Endothelial cell (in vitro differentiated cells): ENCODE measurements around a stretch of chr11.

DNA sequence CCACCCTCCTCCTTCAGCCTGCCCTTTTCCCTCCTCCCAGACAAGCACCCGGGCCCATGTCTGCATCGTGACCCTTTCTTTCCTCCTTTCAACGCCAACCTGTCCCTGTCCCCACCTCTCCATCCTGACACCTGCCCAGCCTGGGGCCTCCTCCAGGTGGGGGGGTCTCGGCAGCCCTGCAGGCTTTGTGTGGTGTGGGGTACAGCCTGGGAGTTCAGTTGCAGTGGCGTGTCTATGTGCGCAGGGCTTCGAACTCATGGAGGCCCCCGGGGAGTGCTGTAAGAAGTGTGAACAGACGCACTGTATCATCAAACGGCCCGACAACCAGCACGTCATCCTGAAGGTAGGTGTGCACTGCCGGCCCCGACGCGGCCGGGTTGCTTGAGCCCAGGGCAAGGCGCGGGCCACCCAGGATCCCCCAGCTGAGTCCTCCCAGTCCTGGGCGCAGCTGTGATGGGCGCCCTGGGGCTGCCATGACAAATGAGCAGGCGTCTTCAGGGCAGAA, 49.4 kb upstream of the MUC5AC start:
- PRO-cap = no peak

DNA sequence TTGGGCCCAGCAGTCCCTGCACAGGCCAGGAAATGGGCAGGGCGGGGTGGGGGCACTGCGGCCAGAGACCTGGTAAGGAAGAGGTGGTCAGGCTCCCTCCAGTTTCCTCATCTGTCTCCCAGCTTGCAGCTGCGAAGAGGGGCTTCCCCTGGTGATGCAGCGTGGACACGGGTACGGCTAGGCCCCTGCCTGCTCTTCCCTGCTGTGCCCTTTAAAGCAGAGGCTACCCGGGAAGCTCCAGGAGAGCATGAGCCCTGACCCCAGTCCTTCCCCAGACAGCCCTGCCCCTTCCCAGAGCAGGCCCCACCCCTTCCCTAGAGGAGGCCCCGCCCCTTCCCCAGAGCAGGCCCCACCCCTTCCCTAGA, 44.9 kb upstream of the MUC5AC start:
- PRO-cap = no peak

DNA sequence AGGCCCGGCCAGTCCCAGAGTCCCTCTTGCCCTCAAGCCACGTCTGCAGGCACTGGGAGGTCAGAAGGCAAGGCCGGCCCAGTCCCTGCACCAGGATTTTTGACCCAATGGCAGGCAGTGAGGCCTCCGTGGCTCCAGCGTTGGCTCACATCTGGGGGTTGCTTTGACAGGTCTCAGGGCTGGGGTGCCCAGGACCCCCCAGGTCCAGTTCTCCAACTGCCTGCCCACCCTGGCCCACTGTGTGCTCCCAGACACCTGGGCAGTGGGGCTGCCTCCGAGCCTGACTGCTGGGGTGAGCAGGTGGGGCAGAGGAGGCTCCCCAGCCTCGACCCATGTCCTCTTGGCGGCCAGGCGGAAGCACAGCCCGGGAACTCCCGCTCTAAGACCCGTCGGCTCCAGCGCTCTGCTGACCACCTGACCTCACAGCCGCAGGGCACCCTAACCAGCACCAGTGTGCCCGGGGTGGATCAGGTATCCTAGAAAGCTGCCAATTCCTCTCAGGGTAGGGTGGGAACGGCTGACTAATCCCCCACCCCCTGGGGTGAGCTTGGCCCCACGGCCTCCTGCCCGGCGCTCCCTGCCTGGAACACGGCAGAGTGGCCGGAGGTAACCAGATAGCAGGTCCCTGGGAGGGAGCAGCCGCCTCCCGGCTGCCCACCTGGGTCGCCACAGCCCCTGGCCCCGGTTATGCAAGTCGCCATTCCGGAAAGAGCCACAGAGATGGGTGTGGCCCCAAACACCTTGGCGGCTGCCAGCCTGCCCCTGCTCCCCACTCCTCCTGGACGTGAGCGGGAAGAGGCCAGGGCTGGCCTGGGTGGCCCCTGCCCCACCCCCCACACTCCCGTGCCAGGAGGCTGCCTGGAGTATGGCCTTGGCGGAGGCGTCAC, 19.2 kb upstream of the MUC5B start:
- PRO-cap = no peak

GRCh38 chr11:1351329-1351952, 38.3 kb upstream of the BRSK2 start:
- PRO-cap = unidirectional peak, plus-strand start at chr11:1351715

GRCh38 chr11:1358066-1358765, 31.5 kb upstream of the BRSK2 start:
- PRO-cap = no peak

DNA sequence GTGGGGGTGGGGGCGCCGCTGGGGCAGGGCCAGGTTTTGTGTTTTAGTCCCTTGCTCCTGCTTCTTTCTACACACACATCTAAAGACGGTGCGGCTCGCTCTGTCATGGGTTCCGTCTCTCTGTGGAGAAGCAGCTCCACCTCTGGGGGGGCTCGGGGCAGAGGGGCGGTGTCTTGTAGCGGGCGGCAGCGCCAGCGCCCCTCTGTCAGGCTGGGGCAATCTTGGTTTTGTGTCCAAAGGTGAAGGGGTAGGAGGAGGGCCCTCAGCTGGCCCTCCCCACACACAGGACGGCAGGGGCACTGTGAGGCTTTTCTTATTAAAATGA, 24.8 kb downstream of the MOB2 start:
- PRO-cap = no peak

DNA sequence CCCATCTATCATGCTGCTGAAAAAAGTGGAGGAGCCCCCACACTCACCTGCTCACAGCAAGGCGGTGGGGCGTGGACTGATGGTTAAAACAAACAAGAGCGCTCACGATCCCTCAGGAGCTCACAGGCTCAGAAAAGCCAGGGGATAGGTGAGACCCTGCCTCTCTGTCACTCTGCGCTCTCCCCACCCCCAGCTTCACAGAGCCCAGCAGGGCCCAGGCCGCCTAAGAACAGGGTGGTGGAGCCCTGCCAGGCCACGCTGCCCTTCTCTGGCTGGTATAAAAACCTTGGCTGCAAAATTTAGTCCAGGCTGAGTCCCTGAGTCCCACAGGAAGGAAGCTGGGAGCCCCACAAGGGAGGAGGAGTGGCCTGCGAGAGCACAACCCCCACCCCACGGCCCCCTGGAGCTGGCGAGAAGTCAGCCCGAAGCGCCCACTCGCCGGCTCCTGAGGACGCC, 21.1 kb upstream of the MOB2 start:
- PRO-cap = no peak

DNA sequence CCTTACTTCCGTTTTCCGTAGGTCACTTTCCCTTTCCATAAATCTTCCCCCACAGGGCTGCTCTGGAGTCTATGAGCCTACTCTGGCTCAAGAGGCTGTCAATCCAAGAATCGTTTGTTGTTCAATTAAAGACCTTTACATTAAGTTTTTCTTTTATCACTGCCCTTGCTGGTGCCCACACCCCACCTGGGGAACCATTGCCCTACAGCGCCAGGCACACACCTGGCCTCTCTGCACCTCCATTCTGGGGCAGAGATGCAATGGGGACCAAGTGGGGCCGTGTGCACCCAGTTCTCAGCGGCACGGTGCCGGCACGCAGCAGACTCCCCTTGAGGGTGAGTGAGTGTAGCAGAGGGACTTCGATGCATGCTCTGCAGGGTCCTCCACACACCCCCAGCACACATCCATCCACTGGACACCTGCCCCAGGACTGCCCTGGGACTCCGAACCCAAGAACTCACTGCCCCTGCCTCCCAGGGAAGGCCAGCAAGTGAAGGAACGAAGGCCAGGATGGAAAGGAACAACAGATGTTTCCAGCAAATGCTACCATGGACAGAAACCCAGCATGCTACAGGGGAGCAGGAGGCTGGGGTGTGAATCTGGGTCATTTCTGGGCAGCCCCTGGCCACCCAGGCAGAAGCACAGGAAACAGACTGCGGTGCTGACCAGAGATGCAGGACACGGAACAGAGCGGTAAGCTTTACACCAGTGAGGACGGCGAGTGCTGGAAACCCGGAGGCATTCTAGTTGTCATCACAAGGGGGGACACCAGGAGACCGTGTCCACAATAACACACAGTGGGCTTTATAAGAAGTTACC, 32.5 kb upstream of the MOB2 start:
- PRO-cap = no peak

GRCh38 chr11:1531472-1532426, 40.3 kb downstream of the DUSP8 start:
- PRO-cap = no peak

DNA sequence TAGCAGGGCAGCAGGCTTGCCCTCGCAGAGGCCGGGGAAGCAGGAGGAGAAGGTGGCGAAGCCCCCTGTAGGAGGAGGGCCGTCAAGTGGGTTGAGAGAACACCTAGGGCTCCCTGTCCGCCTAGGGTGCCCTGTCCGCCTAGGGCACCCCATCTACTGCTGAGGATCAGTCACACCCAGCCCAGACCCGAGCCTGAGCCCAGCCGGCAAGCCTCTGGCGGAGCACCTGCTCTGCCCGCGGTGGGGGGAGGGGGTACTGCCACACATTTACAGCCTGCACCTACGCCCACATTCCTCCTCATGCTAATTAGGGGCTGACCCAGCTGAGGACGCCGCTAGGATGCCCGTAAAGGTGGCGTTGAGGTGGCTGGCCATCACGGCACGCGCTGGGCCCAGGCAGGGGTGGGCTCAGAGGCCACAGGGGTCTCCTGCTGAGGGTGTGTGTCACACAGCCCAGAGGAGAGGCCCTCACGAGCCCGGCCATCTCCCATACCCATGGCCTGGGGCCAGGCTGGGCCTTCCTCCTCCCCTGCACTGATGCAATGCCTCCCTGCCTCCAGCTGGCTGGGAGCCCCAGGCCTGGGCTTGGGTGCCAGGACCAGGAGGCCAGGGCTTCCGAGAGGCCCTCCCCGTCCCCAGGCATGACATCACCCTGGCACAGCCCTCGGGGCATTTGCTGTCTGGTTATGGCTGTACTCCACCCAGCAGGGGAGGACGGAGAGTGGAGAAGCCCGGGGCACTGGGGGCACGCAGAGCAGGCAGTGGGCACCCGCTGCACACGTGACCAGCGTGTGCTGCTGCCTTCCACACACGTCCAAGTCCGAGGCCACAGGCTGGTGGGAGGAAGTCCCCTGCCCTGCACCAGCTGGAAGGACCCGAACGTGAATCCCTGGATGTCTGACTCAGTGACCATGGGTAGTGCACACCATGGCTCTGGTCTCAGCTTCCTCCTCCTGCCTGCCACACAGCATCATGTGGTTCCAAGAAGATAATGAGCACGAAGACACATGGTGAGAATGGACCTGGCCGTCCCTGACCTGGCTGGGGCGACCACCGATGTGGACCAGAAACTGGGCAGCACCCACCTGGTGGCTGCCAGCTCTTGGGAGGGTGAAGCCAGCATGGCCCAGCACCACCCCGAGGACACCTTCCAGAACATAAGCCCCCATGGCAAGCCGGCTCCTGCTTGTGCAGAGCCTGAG, 12.7 kb downstream of the DUSP8 start:
- PRO-cap = no peak

GRCh38 chr11:1596318-1597005, 1.6 kb downstream of the KRTAP5-2 start:
- PRO-cap = no peak

- PRO-cap = no peak
Measured at GRCh38 chr11:1743553-1744492, 6.6 kb downstream of the IFITM10 start.

DNA sequence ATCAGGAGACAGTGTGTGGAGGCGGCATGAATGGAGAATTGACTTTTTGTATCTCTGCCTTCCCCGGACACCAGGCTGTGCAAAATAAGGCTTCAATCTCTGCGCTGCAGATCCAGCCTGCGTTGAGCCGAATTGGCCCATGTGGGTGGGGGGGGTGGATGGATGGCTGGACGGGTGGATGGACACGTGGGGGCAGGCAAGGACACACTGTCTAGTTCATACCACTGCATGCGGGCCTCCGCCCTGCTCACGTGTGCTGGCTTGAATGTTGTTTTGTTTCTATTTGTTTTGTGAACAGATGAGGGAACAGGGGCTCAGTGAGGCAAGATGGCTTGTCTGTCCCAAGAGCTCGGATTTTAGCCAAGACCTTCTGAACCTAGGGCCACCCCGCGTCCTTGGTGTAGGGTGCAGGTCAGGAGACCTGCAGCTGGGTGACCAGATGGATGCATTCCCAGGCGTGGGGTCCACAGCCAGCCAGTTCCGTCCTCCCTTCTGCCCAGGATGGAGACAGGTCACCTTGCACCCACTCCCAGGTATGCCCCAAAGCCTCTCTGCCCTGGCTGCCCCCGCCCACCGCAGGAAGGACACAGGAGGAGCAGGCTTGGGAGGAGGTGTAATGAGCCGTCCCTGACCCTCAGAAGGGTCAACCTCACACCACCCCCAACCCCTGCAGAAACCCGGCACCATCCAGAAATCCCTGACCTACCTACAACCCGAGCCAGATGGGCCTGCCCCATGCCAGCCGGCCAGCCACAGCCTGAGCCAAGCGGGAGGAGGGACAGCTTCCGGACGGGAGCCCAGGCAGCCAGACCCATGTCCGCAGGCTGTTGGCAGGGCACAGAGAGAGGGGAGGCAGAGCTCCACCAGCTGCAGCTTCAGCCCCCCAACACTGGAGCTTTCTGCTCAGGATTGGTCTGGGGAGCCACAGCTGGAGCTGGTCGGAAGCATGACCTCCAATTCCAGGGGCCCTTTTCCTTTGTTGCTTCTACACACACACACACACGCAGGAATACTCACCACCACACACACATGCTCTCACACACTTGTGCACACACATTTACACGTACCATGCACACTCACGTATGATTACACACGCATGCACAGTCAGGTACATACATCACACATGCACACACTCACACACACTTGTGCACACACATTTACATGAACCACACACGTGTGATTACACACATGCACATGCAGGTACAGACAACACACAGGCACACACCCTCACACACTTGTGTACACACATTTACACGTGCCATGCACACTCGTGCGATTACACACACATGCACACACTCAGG, 5.5 kb downstream of the IFITM10 start:
- PRO-cap = no peak

DNA sequence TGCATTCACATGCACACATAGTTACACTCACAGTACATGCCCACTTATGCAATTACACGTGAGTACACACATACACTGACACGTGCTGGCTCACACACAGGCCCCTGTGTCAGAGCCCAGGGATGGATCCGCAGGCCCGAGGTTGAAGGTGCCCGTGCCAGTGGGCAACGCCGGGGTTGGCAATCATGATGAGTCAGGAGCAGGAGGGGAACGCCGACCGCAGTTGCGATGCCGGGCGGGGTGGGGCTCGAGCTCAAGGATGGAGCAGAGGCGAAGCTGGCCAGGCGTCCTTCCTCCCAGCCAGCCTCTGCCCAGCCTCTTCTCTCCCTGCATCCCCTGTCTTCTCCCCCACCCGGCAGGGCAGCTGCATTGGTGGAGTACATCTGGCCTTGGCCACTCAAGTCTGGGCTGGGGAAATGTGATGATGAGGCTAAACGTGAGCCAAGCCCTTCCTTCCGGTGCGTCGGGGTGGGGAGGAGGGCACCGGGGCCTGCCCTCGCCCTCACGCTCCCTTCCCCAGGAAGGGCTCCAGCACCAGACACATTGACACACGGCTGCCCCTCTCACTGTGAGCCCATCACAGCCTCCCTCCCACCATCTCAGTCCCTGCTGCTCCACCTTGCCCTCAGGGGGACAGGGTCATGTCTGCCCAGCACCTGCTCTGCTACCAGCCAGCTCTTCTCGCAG, 3.9 kb downstream of the IFITM10 start:
- PRO-cap = no peak

- PRO-cap = no peak
Measured at GRCh38 chr11:1832311-1832918, 2.4 kb upstream of the SYT8 start.

GRCh38 chr11:1842444-1843093, 3.8 kb downstream of the TNNI2 start:
- PRO-cap = no peak

GRCh38 chr11:1872591-1872913, 19.1 kb downstream of the PRR33 start:
- PRO-cap = no peak

DNA sequence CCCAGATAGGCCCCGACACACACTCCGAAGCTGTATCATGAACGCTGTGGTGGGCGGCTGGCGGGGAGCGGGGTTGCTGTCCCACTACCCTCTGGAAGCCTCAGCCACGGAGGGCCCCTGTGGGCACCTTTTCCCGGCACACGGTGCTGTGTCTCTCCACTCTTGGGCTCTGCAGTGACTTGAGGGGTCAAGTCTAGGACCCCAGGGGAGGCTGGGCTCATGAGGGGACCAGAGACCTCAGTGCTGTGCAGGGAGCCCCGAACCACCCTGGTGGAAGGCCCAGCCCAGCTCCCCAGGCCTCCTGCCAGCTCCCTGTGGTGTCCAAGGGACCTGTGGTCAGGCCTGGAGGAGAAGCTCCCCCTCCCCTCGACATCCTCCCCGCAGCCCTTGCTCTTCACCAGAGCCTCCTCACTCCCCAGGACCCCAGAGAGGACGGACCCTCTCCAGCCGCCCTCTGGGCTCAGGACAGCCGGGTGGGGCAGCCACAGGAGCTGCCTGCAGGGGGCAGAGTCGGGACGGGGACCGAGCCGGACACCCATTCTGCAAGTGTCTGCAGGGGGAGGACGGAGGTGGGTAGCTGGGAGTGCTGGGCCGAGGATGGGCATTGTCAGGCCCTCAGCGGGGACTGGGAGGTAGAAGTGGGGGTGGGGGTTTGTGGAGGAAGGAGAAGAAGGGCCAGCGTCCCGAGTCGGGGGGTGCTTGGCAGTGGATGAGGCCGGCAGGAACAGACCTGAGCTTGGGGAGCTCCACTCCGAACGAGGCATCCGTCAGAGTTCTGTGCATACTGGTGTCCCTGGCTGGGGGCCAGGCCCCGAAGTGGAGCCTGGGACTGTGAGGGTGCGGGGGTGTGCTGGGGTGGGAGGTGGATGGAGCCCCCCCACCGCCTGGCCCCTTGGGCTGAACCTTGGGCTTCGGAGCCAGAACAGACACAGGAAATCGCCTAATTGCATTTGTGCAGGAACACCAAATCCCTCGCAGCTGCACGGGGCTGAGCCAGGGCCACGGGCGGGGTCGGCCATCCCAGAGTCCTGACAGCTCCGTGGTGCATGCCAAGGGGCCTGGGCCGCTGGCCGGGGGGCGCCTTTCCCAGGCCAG, 15.3 kb downstream of the PRR33 start:
- PRO-cap = unidirectional peak, plus-strand start at position 538 of the sequence; bidirectional peak, plus-strand start outside the sequence, minus-strand start at position 934 of the sequence

- PRO-cap = no peak
Measured at GRCh38 chr11:1925567-1925816, 6.0 kb downstream of the TNNT3 start.

- PRO-cap = no peak
Measured at GRCh38 chr11:1926641-1927491, 7.4 kb downstream of the TNNT3 start.